Frontal cortex (tissue), 2 donors: ENCODE results near the genes H4C1, H2AC6, H2BC5 and H2BC8.

- RAMPAGE, long total RNA, result no peak
These were observed 6.5 kb upstream of the SLC17A4 start for GRCh38 chr6:25748067-25748498.

DNA sequence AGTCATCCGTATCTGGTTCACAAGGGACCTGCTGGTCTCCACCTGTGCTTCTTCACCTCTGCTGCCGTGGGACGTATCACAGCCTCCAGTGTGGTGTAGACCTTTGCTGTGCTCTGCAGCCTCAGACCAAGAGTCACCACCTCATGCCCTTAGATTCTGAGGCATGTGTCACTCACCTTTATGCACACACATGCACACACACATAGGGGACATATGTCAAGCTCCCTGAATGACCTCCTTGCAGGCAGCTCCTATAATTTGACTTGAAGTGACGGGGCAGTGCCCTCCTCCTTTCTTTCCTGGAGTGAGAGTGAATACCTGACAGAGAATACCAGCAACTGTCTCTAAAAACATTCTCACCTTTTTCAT, 3.4 kb downstream of the SLC17A4 start:
- RAMPAGE, long total RNA, result no peak

- RAMPAGE, long total RNA, result no peak
These were observed 3.6 kb upstream of the SLC17A1 start for GRCh38 chr6:25835404-25835970.

- RAMPAGE, long total RNA, result no peak
These were observed 26.3 kb upstream of the SLC17A3 start for GRCh38 chr6:25900304-25900747.

GRCh38 chr6:25964983-25965402, 2.4 kb downstream of the TRIM38 start:
- RAMPAGE, long total RNA, result no peak

DNA sequence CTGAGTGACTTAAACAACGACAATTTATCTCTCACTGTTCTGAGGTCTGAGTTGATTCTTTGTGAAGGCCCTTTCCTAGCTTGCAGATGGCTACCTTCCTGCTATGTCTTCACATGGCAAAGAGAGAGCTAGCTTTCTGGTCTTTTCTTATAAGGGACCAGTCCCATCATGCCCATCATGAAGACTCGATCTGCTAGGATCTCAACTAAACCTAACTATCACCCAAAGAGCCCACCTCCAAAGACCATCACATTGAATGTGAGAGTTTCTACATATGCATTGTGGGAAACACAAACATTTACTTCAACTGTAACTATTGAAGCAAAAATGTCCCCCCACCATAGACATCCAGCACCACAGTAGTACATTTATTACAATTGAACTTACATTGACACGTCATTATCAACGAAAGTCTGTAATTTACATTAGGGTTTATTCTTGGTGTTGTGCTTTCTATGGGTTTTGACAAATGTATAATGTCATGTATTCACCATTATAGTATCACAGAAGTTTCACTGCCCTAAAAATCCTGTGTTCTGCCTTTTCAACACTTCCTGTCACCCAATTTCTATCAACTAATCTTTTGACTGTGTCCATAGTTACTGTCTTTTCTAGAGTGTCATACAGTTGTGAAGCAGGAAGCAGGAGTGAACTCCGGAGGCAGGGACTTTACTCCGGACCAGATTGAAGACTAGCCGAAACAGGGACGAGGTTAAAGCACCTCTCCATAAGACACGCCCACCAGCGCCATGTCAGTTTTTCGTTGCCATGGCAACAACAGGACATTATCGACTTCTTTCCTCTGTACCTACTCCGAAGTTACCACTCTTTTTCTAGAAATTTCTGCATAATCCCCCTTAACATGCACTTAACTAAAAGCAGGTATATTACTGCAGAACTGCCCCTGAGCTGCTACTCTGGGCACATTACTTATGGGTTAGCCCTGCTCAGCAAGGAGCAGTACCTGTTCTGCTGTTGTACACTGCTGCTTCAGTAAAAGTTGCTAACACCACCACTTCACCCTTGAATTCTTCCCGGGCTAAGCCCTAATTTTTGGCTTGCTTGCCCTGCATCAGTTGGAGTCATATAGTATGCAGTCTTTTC, 25.0 kb downstream of the TRIM38 start:
- RAMPAGE, long total RNA, result no peak

GRCh38 chr6:26021034-26021993, at the start of gene H4C1:
Gene H4C1, plus strand, starts transcription at chr6:26021649.
- RAMPAGE, long total RNA, result no peak

DNA sequence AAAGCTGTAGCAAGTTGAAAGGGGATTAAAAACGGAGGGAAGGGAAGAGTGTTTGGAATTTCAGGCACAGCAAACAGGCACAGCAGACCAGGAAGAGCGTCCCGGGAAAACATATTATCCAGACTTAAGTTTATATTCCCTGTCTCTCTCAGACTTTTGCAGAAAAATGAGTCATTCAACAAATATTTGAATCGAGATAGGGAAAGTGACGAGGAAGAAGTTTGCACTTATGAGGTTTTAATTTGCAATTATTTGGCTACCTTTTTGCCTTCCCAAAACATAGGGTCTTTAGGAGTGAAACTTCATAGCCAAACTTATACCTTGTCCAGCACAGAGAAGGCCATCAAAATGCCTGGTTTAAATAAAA, 565 bp upstream of the H4C3 start:
- RAMPAGE, long total RNA, result no peak

- RAMPAGE, long total RNA, result no peak
These were observed at the start of gene H2AC6 for GRCh38 chr6:26124025-26125141. Gene H2AC6, plus strand, starts transcription at chr6:26124172.

DNA sequence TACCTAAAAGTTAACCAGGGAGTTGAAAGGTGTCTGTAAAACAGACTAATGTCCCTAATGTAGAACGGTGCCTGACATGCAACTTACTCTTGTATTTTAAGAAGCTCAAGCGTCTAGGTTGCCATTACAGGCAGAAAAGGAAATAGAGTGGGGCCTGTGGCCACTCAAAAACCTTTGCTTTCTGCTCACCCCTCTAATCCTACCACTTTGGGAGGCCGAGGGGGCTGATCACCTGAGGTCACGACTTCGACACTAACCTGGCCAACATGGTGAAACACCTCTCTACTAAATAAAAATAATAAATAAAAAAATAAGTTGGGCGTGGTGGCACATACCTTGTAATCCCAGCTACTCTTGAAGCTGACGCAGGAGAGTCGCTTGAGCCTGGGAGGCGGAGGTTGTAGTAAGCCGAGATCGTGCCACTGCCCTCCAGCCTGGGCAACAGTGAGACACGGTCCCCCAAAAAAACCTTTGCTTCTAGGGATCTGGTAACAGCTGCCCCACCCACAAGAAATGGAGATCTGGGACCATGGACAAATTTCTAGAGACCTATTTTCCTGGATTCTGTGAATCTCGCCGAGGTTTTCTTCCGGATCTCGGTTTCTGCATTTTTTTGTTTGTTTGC, 1.3 kb downstream of the H2AC6 start:
- RAMPAGE, long total RNA, result no peak

GRCh38 chr6:26128358-26128998, 4.5 kb downstream of the H2AC6 start:
- RAMPAGE, long total RNA, result no peak

- RAMPAGE, long total RNA, result no peak
These were observed at the start of gene H2BC5 for GRCh38 chr6:26158016-26158595. Gene H2BC5, plus strand, starts transcription at chr6:26158122.

GRCh38 chr6:26205899-26206617, 1.6 kb downstream of the H4C5 start:
- RAMPAGE, long total RNA, result no peak

GRCh38 chr6:26215853-26216793, at the start of gene H2BC8:
Gene H2BC8, minus strand, starts transcription at chr6:26216688.
- RAMPAGE, long total RNA, result start-site peak on the minus strand at chr6:26216684-26216692, 98 and 23 reads in 2 replicates

DNA sequence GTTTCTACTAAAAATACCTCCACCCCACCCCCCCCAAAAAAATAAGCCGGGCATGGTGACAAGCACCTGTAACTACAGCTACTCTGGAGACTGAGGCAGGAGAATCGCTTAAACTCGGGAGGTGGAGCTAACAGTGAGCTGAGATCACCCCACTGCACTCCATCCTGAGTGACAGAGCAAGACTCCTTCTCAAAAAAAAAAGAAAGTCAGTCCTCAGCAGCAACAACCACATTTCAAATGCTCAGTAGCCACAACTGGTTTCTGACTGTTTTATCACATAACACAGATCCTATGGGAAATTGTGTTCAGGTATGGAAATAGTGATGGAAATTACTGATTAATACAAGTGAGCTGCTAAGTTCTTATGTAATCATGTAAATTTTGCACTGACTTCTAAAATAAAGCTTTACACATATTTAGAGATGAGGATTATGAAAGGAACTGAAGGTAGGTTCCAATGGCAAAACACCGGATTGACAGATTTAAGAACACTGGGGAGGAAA, 2.3 kb upstream of the H3C6 start:
- RAMPAGE, long total RNA, result no peak

DNA sequence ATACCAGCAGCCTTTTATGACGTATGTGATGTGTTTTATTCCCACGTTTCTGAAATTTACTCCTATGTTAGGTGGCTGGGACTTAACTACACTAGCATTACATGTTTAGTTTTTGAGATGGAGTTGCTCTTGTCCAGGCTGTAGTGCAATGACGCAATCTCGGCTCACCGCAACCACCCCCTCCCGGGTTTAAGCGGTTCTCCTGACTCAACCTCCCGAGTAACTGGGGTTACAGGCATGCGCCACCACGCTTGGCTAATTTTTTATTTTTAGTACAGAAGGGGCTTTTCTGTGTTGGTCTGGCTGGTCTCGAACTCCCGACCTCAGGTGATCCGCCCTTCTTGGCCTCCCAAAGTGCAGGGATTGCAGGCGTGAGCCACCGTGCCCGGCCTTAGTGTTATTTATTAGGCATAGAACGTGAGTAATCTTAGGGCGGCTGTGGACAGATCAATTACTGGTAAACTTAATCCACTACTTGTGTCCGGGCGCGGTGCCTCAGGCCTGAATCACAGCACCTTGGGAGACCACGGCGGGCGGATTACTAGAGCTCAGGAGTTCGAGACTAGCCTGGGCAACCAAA, 904 bp downstream of the H4C6 start:
- RAMPAGE, long total RNA, result no peak

- RAMPAGE, long total RNA, result no peak
These were observed 781 bp downstream of the H3C8 start for GRCh38 chr6:26270426-26270837.

- RAMPAGE, long total RNA, result no peak
These were observed 27.0 kb upstream of the H4C8 start for GRCh38 chr6:26312377-26312744.

GRCh38 chr6:26312745-26313519, 27.6 kb upstream of the H4C8 start:
- RAMPAGE, long total RNA, result no peak

DNA sequence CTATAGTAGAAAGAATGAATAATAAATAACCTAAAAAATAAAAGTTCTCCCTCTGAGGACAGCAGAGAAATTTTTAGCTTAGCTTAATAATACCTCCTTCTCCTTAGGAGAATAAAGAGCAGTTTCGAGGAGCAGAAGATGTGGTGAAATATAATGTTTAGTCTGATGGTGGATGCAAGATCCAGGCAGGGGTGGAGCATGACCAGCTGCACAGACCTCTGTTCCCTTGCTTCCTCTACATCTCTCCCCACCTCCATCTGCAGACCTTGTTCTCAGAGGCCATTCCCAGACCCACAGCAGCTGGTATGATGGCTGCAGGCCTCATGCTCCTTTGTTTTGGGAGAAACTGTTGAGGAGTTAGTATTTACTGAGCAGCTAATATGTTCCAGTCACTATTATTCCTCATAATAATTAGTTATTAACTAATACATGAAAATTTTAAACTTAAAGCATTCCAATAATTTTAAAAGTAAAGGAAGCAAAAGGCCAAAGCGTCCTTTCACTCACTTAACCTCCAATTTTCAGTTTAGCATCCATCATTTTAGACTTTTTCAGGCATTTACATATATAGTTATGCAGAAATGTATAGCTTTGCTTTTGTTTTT, 1.6 kb downstream of the BTN3A2 start:
- RAMPAGE, long total RNA, result no peak